ENCODE data around the genes NTNG2 and CEL.

DNA sequence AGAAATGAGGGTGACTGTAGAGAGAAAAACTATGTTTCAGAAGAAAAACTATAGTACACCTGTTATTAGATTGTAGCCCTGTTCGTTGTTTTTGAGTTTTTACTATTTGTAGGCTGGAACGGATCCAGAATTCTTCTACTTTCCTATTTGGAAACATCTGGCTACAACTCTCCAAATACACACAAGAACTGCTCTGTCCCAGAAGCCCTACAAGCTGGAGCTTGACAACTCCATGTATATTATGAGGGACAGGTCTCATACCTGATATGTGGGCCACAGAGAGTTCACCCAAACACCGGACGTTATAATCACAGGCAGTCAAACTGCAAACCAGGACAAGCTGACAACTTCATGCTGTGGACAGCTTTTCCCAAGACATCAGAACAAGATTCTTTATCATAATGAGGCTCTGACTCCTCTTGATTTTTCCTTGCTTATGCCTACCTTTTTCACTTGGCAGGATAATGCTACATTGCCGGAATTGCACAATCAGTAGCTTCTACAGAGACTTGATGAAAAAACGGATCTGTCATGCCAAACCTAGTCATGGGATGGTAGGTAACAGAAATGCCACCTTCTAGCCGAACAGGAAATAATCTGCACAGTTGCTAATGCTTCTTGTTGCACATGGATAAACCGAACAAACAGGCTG, 47.5 kb downstream of the RAPGEF1 start:
- PRO-cap, result no peak

DNA sequence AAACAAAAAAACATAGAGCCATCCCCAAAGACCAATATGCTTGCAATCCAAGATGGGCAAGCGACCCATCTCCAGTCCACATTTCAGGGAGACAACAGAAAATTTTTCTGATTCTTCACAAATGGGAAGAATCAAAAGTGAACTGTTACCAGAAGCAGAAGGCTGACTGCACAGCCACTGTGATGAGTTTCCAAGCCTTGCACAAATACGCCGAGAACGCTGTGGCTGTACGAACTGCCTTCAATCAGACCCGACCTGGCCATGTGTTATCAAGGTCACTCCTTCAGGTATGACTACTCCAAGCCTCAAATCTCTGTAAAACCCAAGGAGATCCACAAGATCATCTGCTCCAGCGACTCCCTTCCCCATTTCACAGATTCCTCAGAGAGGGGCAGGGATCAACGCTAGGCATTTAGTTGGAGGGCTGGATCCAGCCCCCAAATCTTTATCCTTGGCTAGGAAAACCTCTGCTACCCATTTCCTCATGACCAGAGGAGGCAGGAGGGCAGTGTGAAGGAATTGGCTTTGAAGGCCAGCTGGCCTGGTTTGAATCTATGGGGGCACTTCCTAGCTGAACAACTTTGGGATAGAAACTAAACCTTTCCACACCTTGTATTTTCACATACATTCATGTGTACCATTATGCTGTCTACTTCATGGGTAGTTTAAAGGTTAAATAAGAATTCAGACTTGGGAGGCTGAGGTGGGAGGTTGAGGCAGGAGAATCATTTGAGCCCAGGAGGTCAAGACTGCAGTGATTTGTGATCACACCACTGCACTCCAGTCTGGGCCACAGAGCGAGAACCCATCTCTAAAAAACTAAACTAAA, 26.7 kb downstream of the RAPGEF1 start:
- PRO-cap, result no peak

GRCh38 chr9:131721019-131721703, 18.7 kb downstream of the RAPGEF1 start:
- PRO-cap, result no peak

DNA sequence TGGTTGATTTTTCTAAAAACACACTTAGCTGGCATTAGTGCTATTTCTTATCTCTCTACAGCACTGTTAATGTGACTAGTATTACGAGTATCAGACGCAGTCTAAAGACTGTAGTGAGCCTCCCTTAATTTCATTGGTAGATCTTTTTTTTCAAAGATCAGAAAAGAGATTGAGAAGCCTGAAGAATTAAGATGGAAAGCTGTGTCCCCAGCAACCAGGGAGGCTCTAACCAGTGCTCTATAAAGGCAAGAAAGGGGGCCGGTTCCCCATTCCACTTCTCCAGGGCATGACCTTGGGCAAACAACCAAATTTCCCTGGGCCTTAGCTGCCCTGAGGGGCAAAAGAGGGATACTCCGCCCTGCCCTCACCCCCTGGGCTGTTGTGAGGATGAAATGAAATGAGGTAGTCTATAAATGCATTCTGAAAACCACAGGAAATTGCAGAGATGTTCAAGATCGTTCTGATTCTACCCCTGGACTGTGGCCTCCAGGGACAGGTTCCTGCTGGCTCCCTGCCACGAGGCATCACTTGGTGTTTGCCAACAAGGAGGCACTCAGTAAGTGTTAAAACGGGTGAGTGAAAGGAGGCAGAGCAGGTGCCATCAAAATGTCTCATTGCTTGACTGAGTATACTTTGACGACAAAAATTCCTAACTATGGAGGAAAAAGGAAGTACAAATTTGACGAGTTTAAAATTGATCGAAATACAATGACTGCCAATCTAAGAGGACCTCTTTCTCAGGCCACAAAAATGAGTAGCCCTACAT, 5.7 kb downstream of the RAPGEF1 start:
- PRO-cap, result no peak

DNA sequence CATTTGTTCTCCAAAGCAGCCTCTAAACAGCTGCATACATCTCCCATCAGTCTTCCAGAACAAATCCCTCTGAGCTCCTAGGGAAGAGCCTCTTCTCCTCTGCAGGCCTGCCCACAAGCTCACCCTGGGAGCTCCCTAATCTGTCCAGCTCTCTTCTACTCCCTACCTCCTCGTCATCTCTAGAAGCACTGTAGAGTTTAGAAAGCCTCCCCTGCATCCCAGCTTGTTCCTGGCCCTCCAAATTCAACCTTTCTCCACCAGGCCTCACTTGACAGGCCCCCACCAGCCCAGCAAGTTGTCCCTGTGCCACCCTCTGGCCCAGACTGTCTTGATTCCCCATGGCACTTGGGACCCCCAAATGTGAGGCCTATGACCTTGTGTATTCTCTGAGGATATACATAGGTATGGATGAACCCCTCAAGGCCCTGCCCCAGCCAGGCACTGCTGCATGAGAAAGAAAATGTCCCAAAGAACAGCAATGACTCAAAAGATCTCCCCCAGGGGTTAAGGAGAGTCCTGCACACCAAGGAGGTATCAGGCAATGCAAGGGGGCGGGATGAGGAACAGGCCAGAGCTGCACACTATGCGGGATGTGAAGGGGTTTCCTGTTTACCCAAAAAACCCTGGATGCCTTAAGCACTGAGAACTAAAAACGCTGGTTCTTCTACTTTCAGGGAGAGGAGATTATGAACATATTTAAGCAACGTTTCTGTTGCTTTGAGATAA, 3.6 kb downstream of the RAPGEF1 start:
- PRO-cap, result no peak

GRCh38 chr9:132161862-132162223, at the start of gene NTNG2:
Gene NTNG2 (plus strand): TSS chr9:132162058.
- PRO-cap, result unidirectional peak, minus-strand start at chr9:132162062

- PRO-cap, result no peak
These were observed 39.2 kb downstream of the SETX start for GRCh38 chr9:132315198-132316301.

DNA sequence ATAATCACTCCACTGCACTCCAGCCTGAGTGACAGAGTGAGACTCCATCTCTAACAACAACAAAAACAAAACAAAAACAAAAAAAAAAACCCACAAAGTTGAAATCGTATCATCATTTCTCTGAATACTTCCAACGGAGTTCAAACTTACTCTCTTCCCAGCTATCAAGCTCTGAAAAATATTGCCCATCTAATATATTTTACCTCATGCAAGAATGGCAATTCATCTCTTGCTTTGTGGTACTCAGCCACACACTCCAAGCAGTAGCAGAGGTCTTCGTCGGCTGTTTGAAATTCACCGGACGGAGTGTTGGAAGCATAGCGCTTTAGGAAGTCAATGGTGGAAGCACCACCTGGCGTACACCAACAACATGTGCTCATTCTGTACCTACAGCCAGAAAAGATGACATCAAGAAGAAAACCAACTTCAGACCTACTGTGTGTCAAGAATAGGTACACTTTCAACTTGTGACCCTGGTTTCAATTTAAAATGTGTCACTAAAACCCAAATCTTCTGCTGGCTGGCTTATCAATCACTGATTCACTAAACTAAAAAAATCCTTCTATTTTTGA, 5.7 kb downstream of the SETX start:
- PRO-cap, result no peak

GRCh38 chr9:132401440-132402743, 4.7 kb downstream of the TTF1 start:
- PRO-cap, result no peak

- PRO-cap, result no peak
These were observed 437 bp downstream of the GTF3C4 start for GRCh38 chr9:132670788-132671014.

DNA sequence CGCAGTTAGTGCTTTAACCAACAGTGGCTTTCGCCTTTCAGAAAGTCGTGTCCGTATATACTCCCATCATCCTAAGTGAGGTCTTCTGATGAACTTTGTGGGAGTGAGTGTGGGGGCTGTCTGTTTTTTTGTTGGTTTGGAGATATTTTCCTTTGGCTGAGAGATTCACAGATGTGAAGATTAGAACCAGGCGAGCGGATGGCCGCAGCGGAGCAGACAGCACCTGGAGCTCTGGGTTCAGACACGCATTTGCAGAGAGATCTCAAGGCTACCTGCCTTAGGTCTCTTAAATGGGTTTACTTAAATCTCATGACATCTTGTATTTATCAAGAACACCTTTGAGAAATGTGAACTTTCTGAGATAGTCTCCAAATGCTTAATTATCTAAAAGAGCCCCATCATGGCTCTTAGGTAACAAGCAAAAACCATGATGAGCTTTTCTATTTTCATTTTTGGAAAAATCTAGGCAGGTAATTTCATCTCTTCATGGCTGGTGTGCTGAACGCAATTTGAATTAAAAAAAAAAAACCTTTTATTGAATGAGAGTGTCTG, 57.4 kb downstream of the AK8 start:
- PRO-cap, result unidirectional peak, minus-strand start at position 291 of the sequence

- PRO-cap, result no peak
These were observed 881 bp upstream of the TSC1 start for GRCh38 chr9:132945224-132945770.

DNA sequence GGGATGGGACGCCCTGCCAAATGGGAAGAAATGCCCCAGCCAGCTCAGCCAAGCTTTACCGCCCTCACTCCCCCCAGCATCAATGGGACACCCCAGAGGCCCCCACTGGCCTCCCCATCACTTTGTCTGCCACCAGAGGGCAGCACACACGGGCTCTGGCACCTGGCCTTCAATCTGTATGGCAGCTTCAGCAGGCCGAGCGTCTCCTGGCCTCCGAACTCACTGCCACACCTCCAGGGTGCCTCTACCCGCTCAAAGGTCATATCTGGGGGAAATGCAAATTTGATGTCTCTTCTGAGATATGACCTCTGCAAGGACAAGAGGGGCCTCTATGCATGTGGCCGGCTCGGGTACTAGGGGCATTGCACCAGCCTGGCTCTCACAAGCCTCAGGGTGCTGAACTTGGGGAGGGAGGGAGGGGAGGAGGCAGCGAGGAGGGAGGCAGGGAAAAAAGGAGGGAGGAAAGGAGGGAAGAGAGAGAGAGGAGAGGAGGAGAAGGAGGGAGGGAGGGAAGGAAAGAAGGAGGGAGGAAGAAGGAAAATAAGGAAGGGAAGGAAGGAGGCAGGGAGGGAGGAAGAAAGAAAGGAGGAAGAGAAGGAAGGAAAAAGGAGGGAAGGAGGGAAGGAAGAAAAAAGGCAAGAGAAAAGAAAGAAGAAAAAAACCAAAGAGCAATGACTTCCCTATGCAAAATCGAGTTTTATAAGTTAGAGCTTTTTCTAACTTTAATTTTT, 635 bp upstream of the GFI1B start:
- PRO-cap, result no peak

DNA sequence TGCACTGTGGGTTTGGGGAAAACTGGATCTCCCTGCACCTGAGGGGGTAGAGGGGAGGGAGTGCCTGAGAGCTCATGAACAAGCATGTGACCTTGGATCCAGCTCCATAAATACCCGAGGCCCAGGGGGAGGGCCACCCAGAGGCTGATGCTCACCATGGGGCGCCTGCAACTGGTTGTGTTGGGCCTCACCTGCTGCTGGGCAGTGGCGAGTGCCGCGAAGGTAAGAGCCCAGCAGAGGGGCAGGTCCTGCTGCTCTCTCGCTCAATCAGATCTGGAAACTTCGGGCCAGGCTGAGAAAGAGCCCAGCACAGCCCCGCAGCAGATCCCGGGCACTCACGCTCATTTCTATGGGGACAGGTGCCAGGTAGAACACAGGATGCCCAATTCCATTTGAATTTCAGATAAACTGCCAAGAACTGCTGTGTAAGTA, at the start of gene CEL:
CEL (plus strand) TSS at position 135 of the 432 bp plus-strand sequence.
- PRO-cap, result no peak

DNA sequence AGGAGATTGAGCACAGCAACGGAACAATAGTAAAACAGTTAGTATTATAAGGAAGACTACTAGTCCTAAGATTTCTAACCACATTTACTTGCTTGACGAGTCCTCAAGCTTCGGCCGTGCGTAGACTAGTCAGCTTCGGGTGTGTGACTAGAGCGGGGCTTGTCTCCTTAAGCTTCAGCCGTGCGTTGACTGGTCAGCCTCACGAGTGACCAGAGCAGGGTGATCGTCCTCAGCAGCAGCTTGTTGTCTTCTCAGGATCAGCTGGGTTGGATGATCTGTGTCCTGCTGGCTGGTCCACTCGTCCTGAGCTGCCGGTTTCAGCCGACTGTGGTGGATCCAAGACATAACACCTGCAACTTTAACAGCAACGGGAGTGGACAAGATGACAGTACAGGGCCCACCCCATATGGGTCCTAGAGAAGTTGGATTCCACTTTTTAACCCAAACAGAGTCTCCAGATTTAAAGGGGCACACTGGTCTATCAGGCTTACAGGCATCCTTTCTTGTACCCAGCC, 16.7 kb downstream of the CEL start:
- PRO-cap, result no peak

DNA sequence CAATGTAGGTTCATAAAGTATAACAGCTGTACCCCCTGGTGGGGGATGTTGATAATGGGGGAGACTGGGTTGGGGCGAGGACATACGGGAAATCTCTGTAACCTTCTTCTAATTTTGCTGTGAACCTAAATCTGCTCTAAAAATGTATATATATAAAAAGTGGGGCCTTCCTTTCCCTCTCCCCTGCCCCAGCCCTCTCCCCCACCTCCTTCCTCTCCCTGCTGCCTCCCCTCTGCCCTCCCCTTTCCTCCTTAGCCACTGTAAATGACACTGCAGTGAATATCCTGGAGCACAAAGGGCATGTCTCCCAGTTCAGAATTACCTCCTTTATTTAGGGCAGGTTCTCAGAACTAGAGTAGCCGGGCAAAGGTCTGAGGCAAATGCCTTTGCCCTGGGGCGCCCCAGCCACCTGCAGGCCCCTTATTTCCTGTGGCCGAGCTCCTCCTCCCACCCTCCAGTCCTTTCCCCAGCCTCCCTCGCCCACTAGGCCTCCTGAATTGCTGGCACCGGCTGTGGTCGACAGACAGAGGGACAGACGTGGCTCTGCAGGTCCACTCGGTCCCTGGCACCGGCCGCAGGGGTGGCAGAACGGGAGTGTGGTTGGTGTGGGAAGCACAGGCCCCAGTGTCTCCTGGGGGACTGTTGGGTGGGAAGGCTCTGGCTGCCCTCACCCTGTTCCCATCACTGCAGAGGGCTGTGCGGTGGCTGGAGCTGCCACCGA, 19.3 kb downstream of the CEL start:
- PRO-cap, result no peak

- PRO-cap, result no peak
These were observed 23.1 kb downstream of the RALGDS start for GRCh38 chr9:133097475-133098858.

GRCh38 chr9:133115402-133116386, 5.3 kb downstream of the RALGDS start:
- PRO-cap, result no peak

DNA sequence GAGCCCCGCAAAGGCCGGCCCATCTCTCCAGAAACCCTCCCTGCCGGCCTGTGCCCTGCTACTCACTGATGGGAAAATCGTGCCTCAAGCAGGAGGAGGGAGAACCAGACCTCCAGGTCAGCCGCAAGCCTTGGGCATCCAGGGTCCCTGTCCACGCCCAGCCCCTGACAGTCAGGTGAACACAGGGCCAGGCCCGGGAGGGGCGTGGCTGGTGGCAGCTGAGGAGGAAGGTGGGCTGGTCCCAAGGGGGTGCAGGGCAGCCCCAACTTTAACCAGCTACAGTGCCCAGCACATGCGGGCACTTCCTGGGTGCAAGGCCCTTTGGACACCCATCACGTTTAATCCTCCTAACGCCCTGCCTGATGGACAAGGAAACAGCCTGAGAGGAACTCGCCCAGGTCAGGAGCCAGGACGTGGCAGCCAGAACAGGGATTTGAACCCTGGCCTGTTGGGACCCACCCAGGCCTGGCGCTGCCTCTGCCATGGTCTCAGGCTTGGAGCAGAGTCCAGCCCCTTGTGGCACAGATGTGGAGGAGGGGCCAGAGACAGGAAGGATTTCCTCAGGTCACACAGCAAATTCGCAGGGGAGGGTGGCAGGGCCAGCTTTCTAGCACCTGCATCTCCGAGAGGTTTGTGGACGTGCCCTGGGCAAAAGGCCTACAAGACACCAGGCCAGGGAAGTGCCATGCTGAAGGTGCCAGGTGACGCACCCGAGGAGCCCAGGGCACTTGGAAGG, 4.5 kb downstream of the RALGDS start:
- PRO-cap, result no peak

DNA sequence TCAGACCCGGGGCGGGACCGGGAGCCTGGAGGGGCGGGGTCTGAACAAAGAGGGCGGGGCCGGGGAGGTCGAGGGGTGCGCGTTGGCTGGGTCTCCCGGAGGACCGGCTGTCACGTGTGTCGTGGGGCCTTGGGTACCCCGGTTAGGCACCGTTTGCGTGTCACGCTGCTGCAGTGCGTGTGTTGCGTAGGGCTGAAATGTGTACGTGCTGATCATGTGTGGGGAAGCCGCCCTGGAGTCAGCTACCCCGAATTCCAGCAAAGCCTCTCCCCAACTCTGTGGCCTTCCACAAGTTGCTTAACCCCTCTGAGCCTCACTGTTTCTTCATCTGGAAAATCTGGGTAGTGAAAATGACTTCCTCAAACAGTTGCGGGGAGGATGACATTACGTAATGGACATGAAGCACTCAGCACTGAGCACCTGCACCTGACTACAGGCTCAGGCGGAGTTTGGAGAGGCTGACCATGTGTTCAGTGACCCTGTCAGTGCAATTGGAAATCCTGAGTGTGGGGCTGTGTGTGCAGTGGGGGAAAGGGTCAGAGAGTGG, 414 bp upstream of the RALGDS start:
- PRO-cap, result bidirectional peak, plus-strand start at position 47 of the sequence, minus-strand start outside the sequence

Measured in WTC11 (cell line).